A172 (cell line): ENCODE data around the gene NCLN.

DNA sequence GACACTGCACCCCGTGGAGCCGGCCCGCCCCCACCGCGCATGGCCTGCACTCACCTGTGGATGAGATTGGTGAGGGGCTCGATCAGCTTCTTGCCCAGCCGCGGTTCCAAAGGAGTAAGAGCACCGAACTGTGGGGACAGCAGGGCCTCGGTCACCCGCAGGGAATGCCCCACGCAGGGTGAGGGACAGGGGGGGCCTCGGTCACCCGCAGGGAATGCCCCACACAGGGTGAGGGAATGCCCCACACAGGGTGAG is 22.4 kb downstream of the AP3D1 start:
- RAMPAGE, long total RNA, result no peak

GRCh38 chr19:2130316-2131133 is 20.8 kb downstream of the AP3D1 start:
- RAMPAGE, long total RNA, result no peak

- RAMPAGE, long total RNA, result no peak
These were observed 10.5 kb downstream of the PEAK3 start for GRCh38 chr19:2271348-2272067.

DNA sequence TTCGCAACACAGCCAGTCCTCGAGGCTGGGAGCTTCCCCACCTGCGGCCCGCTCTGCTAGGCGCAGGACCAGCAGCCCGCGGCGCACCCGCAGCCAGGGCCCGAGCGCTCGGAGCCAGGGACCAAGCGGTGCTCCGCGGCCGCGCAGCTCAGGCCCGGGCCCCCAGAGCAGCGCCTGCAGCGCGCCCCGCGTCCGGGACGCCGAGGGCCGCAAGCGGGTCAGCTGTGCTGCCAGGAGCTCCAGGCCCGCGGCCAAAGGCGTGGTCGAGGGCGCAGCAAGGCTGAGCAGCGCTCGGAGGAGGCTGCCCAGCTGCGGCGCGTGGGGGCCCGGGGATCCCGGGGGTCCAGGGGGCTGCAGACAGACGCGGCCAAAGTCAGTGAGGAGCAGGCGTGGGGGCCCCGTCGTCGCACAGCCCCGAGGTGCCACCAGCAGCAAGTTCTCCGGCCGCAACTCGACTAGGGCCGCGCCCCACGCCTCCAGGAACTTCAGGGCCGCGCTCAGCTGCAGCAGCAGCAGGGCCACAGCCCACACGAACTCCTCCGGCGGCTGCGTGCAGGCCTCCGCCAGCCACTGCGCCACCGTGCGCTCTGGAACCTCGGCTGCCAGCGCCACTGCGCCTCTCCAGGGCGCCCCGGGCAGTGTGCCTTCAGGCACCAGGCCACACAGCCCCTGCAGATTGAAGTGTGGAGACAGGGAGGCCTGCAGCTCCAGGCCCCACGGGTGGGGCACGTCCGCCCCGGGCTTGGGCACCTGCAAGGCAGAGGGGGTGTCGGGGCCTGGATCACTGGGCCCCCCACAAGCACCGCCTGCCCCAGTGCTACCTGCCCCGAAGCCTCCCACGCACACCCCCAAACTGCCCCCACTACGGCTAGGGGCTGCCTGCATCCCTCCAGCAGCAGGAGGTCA is 6.0 kb downstream of the PEAK3 start:
- RAMPAGE, long total RNA, result no peak

DNA sequence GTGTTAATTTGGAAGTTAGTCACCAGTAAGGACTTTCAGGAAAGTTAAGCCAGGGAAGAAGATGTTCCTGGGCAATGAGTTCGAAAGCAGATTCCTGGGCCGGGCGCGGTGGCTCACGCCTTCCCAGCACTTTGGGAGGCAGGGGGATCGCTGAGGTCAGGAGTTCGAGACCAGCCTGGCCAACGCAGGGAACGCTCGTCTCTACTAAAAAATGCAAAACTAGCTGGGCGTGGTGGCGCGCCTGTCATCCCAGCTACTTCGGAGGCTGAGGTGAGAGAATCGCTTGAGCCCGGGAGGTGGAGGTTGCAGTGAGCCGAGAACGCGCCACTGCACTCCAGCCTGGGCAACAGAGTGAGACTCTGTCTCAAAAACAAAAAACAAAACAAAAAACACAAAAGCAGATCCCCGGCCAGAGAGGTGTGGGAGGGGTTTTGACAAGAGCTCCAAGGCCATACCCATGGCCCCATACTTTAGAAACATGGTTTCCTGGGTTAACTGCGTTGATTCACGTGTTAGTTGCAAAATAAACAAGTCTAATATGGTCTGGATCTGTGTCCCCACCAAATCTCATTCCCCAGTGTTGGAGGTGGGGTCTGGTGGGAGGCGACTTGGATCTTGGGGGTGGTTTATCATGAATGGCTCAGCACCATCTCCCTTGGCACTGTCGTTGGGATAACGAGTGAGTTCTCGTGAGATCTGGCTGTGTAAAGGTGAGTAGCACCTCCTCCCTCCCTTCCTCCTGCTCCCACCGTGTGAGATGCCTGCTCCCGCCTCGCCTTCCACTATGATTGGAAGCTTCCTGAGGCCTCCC is 5.1 kb downstream of the PEAK3 start:
- RAMPAGE, long total RNA, result no peak

DNA sequence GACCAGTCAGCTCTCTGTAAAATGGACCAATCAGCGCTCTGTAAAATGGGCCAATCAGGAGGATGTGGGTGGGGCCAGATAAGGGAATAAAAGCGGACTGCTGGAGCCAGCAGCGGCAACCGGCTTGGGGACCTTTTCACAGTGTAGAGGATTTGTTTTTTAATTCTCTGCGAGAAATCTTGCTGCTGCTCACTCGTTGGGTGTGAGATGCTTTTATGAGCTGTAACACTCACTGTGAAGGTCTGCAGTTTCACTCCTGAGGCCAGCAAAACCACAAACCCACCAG is 32.9 kb downstream of the TMPRSS9 start:
- RAMPAGE, long total RNA, result no peak

GRCh38 chr19:2403324-2403679 is 24.1 kb downstream of the TIMM13 start:
- RAMPAGE, long total RNA, result no peak

- RAMPAGE, long total RNA, result no peak
These were observed 3.5 kb downstream of the TIMM13 start for GRCh38 chr19:2423597-2424560.

GRCh38 chr19:2446202-2446739 is 10.5 kb downstream of the LMNB2 start:
- RAMPAGE, long total RNA, result no peak

- RAMPAGE, long total RNA, result no peak
These were observed 6.0 kb upstream of the LMNB2 start for GRCh38 chr19:2462786-2463222.

DNA sequence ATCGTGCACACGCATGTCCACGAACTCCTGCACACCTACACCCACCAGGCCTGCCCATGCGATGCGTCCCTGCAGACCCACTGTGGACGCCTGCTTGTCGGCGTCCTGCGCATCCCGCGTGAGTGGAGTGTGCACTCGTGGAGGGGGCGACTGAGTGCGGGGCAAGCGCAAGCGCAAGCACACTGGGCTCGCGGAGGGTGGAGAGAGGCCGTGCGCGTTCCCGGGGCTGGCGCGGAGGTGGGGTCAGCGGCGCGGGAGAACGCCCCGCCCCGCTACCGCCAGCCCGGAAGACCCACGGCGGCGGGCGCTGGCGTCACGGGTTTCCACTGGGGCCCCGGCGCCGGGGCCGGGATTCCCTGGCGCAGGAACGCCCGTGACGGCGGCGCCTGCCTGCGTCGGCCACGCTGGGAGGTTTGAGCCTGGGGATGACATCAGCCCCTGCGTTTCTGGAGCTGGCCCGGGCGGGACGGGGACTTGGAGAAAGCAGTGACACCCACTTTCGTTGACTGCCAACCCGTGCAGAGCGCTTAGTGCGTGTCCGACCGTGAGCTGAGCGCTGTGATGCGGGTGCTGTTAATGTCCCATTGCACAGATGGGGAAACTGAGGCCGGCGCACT is 18.8 kb downstream of the GADD45B start:
- RAMPAGE, long total RNA, result start-site peak on the minus strand centred at position 174 of the sequence, 97 bp wide, 6 and 12 reads in 2 replicates

GRCh38 chr19:2621617-2622068 is 80.9 kb downstream of the GNG7 start:
- RAMPAGE, long total RNA, result no peak

- RAMPAGE, long total RNA, result no peak
These were observed 13.3 kb downstream of the THOP1 start for GRCh38 chr19:2798546-2799145.

GRCh38 chr19:2971170-2971602 is 6.2 kb upstream of the TLE6 start:
- RAMPAGE, long total RNA, result no peak

DNA sequence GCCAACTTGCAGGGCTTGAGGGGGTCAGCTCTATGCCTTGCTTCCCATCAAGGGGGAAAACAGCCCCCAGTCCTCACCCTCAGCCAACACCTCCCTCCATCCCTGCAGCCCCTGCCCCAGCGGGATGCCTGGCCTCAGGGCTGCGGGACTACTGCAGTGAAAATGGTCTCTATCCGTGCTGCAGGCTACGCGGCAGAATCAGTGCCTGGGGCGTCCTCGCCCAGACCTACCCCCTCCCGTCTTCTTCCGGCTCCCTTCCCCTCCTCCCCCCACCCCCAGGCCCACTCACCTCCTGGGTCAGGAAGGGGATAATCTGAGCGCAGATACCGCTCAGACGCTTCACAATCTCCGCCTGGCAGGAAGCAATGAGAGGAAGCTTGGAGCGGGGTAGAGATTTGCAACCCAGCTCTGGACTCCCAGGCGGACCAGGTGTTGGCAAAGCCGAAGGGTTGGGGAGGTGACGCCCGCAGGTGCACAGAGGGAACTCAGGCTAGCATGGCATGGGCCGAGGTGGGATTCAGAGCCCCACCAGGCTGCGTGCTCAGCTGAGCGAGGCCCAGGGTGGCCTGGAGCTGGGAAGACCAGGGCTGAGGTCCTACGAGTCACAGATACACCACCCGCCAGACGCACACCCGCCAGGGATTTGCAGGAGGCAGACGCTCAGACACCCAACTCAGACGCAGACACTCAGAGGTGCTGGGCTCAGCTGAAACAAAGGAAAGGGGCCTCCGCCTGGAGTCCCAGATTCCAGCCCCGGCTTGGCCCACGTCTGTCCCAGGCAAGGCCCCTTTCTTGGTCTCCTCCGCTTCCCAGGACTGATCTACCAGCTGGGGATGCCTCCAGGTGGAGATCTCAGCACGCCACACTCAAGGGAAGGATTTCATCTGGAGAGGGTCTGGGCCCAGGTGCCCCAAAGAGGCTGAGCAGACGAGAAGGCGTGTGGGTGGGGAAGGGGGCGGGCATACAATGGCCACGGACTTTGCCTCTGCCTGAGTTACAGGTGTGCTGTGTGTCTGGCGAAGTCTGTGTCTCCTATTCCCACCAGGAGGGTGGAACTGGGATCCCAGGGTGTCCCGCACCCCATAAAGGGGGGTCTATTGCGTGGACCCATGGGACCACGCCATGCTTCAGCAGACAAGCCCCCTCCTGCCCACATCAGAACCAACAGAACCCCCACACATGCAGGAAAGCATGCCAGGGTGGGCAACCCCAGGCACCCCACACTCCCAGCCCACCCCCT is 3.9 kb downstream of the TLE2 start:
- RAMPAGE, long total RNA, result no peak

DNA sequence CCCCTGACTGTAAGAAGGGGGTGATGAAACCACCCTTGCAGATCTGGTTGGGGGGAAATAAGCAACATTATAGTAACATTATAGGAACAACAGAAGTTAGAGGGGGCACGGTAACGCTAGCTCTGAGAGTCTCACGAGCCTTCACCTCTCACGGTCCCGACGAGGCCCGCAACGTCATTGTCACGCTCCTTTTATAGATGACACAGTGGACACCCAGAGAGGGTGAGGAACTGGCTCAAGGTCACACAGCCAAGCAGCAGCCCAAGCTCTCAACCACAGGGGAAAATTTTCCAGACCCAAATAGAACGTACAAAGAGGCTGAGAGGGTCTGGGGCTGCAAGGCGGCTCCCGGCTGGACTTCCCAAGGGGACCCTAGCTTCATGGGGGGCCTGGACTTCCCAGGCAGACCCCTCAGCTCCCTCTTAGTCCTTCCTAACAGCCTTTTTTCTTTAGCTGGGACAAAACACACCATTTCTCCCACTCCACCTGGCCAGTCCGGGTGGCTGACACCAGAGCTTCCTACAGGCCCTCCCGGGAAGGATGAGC is 4.1 kb downstream of the TLE5 start:
- RAMPAGE, long total RNA, result no peak

- RAMPAGE, long total RNA, result no peak
These were observed 13.7 kb downstream of the GNA11 start for GRCh38 chr19:3107789-3108310.

DNA sequence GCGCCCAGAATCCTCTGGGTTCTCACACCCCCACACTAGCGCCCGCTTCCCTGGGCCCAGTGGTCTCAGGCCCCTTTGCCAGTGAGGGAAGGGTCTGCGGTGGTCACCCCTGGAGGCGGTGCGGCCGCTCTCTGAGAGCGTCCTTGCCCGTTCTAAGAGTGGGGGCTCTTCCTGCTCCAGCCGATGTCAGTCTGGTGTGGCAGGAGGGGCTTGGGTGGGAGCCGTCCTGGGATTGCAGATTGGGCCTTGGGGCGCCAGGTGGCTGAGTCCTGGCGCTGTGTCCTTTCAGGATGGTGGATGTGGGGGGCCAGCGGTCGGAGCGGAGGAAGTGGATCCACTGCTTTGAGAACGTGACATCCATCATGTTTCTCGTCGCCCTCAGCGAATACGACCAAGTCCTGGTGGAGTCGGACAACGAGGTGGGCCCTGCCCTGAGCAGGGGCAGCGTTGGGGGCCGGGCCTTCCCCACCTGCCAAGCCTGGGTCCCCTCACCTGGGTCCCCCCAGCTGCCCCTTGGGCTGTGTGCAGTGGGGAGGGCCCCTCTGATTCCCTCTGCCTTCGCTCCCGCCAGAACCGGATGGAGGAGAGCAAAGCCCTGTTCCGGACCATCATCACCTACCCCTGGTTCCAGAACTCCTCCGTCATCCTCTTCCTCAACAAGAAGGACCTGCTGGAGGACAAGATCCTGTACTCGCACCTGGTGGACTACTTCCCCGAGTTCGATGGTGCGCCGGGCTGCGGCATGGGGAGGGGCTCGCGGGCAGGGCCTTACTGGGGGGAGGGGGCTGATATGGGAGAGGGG is 17.0 kb upstream of the GNA15 start:
- RAMPAGE, long total RNA, result no peak

GRCh38 chr19:3151699-3152621 is 16.1 kb downstream of the GNA15 start:
- RAMPAGE, long total RNA, result no peak

DNA sequence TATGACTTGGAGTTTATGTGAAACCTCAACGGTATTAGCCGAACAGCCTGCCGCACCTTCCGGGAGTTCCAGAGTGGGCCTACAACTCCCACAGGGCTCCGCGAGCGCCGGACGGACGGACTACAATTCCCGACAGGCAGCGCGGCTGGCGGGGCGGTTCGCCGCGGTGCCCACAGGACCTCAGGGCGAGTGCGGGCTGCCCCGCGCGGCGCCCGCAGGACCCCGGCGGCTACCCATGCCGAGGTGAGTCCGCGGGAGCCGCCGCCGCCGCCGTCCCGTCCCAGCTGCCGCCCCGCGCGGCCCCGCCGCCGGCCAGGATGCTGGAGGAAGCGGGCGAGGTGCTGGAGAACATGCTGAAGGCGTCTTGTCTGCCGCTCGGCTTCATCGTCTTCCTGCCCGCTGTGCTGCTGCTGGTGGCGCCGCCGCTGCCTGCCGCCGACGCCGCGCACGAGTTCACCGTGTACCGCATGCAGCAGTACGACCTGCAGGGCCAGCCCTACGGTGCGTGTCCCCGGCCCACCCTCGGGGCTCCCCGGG is at the start of gene NCLN:
Gene NCLN, plus strand, starts transcription at position 217 of the 537 bp plus-strand sequence.
- RAMPAGE, long total RNA, result no peak